Breast (tissue), 4 donors: ENCODE results near the genes MBD3L3, INSR and CLEC4G.

DNA sequence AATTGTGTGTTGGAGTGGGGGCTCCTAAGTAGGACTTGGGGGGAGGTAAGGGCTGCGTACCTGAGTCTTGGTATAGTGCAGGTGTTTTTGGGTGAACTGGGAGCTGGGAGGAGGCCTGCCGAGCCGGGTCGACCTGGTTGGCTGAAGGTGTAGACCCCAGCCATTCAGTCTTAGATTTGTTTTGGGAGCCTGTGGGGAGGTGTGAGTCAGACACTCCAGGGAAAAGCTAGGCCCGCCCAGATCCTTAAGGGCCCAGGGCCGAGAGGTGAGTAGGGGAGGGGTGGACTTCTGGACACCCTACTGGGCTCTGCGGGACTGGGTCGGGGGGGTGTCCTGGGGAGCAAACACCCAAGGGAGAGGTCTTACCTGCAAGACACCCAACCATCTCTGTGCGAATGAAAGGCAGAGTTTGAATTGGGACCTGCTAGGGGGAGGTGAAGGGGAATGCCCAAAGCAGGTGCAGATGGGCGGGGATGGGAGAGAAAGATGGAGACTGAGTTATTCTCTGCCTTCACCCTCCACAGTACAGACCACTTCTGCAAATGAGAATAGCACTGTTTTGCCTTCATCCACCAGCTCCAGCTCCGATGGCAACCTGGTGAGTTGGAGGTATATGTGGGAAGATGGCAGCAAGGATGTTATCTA lies 1.1 kb downstream of the CRB3 start:
- PRO-cap, 3 experiments = no peak in any of the 3 experiments
- RRBS = no CpG with 5 or more reads among the region's 11 CpGs

DNA sequence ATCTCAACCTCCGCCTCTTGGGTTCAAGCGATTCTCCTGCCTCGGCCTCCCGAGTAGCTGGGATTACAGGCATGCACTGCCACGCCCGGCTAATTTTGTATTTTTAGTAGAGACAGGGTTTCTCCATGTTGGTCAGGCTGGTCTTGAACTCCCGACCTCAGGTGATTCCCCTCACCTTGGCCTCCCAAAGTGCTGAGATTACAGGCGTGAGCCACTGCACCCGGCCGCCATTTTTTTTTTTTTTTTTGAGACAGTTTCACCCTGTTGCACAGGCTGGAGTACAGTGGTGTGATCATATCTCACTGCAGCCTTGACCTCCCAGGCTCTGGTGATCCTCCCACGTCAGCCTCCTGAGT lies 3.2 kb upstream of the TUBB4A start:
- PRO-cap, 3 experiments = no peak in any of the 3 experiments
- RRBS = no CpG with 5 or more reads among the region's 11 CpGs

DNA sequence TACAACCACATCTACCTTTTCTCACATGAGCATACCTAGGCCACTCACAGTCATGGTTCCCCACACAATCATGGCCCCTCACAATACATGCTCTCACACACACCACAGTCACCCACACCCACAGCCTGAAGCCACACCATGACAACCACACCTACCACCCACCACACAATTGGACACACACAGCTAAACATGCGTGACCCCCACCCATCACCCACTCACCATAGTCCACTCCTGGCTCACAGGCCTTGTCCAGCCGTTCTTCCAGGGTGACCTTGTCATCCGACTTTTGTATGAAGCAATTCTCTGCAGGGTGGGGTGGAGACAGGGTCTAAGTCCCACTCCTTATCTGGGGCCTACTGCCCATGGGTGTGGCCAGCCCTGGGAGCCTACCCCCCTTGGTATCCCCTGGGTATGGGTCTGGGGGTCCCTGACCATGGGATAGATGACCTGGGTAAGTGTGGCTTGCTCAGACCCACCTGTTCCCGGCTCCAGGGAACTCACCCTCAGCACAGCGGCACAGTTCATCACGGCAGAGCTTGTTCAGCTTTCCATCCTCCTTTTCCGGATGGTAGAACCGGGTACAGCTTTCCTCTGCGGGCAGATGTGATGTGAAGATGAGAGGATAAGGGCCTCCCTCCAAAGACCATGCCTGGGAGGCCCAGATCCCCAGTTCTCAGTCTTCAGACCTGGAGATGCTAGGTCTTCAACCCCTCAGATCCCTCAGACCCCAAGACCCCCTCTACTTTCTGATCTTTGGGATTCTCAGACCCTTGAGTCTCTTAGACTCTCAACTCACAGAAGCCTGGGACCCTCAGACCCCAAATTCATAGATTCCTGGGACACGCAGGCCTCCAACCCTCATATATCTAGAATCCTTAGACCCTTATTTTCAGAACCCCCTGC lies 9.2 kb upstream of the TNFSF14 start:
- PRO-cap, 3 experiments = no peak in any of the 3 experiments
- RRBS = 91% methylated on average over 3 of the region's 10 CpGs

GRCh38 chr19:6690379-6690891 lies 20.5 kb upstream of the TNFSF14 start:
- PRO-cap, 3 experiments = no peak in any of the 3 experiments
- RRBS = no CpG with 5 or more reads among the region's 10 CpGs

DNA sequence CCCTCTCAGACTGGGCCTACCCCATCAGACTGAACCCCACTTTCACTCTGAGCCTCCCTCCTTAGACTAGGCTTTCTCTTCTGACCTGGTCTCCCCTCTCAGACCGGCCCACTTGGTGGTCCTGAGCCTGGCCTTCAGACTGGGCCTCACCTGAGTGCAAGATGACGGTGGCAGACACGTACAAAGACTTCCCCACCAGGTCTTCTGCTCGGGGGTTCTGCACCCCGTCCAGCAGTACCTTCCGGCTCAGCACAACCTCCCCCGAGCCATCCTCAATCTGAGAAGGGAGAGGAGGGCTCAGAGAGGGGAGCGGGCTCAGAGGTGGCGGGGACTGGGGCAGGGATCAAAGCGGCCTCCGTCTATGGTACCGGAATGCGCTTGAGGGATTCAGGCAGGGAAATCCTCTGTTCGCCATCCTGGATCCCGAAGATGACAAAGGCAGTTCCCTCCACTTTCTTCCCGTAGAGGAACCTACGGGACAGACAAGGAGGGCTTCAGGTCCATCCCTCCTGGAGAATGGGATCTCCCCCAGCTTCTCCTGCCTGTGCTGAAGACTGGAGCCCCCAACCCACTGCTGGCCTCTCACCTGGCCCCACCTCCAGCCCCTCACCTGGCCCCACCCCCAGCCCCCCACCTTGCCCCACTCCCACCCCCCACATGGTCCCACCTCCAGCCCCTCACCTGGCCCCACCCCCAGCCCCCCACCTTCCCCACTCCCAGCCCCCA lies 7.2 kb downstream of the C3 start:
- PRO-cap, 3 experiments = no peak in any of the 3 experiments
- RRBS = no CpG with 5 or more reads among the region's 17 CpGs

GRCh38 chr19:6722227-6722881 lies 1.9 kb upstream of the C3 start:
- PRO-cap, 3 experiments = no peak in any of the 3 experiments
- RRBS = no CpG with 5 or more reads among the region's 7 CpGs

DNA sequence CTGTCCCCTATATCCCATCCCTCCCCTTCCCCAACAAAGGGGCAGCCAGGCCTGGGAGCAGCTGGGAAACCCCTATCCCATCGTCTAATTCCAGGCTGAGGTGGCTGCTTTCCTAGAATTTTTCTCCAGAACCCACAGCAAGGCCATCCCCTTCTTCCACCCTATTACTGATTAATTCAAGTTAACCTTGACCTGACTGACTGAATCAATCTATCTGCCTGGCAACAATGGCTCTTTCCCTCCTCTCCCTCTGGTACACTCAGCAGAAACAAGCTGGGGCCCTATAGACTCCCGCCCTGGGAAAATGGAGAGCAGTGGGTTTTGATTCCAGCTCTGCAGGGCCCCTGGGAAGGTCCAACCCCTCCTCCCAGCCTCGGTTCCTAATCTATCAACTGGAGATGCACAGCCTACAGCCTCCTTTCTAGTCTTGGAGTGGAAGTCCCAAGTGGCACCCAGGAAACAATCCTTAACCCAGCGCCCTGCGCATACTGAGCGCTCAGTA lies 5.0 kb upstream of the C3 start:
- PRO-cap, 3 experiments = no peak in any of the 3 experiments
- RRBS = no CpG with 5 or more reads among the region's 6 CpGs

DNA sequence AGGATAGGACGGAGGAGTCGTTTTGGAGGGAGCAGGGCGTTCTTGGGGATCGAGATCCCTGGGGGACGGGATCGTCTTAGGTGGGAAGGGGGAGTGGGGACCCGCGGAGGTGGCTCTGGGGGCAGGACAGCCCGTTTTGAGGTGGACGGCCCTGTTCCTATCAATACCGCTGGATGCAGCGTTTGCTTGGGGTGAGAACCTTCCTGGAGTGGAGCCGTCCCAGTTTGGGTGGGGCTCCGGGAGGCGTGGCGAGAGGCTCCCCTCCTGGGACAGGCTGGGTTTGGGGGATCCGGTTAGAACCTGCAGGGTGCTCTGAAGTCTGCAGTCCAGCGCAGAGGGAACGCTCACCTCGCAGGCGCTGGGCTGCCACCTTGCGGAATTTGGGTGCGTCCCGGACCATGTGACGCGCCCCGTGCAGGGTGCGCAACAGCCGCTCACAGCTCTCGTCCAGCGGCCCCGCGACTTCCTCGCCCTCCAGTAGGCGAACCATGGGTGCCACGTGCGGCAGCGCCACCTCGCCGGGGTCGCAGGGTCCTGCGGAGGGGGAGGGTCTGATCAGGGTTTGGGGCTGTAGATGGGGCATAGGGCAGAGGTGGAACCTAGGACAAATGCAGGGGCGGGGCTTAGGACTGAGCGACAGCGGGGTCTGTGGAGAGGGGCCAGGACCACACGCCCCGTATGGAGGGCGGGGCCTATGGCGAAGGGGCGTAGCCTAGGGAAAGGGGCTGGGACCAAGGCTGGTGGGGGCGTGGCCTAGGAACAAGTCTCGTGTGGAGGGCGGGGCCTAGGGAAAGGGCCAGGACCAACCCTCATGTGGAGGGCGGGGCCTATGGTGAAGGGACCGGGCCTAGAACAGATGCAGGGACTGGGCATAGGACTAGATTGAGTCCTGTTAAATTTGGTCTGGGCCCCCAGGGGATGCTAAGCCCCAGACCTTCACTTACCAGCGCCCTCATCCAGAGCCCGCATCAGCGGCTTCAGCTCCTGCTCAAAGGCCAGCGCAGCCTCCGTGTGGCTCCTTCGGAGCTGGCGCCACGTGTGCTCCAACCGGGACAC lies 13.8 kb downstream of the SH2D3A start:
- PRO-cap, 3 experiments = no peak in any of the 3 experiments
- RRBS = 11% methylated on average over 11 of the region's 64 CpGs

GRCh38 chr19:6760509-6761313 lies 6.5 kb downstream of the SH2D3A start:
- PRO-cap, 3 experiments = no peak in any of the 3 experiments
- RRBS = 100% methylated on average over 1 of the region's 22 CpGs

DNA sequence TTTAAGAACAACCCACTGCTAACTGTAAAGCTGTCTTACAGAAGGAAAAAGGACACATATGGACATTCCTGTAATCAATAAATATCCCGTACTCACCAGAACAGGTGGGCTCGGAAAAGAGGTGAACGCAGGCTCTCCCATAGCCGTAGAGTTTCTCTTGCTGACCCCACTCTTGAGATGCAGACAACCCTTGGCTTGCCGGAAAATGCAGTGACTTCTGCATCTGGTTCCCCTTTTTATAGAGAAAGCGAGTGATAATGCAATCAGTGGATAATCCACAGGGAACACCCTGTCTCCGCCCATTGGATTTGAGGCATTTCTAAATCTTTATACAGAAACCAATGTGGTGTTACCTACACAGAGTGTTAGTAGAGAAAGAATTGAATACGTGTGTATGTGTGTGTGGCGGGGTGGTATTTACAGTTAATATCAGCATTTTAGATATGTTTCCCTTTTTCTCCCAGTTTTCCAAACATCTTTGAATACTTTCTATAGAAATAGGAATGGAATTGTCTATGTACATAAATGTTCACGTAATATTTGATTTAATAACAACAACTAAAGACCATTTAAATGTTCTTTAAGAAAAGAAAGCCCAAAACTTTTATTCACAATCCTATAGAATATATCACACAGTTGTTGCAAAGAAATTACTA lies at the start of gene MBD3L3:
Gene MBD3L3 (minus strand): TSS at position 212 of the 656 bp plus-strand sequence.
- PRO-cap, 3 experiments = no peak in any of the 3 experiments
- RRBS = no CpG with 5 or more reads among the region's 10 CpGs

DNA sequence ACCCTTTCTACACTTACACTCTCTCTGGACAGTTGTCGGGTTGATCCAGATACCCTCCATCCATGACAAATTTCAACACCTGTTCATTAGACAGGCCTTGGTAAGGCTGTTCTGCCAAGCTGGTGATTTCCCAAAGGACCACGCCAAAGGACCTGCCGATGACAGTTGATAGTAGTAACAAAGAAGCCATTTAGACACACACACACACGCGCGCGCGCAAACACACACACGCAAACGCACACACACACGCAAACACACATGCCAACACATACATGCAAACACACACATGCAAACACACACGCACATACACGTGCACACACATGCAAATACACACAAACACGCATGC lies 49.9 kb downstream of the ZNF557 start:
- PRO-cap, 3 experiments = no peak in any of the 3 experiments
- RRBS = no CpG with 5 or more reads among the region's 14 CpGs

- PRO-cap, 3 experiments = no peak in any of the 3 experiments
- RRBS = no CpG with 5 or more reads among the region's 6 CpGs
Measured at GRCh38 chr19:7255497-7256011, 38.7 kb downstream of the INSR start.

DNA sequence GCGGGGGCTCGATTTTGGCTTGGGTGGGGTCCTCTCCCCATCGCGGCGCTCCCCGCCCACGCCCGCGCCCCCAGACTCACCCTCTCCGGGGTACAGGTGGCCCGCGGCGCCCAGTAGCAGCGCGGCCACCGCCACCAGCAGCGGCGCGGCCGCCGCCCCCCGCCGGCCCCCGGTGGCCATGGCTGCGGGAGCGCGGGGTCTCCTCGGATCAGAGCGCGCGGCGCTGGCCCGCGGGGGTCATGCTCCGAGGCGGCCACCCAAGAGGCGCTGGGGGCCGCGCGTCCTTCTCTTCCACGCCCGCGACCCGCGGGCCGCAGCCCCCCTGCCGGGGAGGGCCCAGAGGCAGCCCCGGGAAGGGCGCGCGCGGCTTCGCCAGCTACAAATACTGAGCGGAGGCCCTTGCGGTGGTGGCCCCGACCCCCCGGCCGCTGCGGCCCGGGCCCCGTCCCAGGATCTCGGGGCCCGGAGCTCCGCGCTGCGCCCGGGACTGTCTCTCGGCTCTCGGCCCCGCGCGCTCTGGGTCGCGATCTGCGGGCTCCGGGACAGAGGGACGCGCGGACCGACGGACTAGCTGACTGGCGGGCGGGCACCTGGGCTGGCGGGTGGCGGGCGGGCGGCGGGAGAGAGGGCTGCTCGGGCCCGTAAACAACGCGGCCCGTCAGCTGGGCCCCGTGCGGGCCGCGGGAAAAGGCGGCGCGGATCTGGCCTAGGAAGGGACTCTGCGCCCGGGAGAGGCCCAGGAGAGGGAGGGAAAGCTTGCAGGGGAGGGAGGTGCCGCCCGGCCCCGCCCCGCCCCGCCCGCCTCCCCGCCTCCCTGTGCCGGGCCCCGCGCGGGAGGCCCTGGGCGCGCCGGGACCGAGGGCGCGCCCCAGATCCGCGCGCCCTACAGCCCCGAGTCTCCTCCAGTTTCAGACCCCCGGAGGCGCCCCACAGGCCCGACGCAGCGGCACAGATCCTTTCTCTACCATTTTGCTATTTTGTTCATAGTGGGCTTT lies at the start of gene INSR:
Gene INSR (minus strand): TSS at position 703 of the 995 bp plus-strand sequence.
- PRO-cap, 3 experiments = peak in 3 of 3 experiments; most common plus-strand start position 817 of the sequence (in 1); most common minus-strand start position 703 of the sequence (in 3)
- RRBS = 2% methylated on average over 42 of the region's 128 CpGs

DNA sequence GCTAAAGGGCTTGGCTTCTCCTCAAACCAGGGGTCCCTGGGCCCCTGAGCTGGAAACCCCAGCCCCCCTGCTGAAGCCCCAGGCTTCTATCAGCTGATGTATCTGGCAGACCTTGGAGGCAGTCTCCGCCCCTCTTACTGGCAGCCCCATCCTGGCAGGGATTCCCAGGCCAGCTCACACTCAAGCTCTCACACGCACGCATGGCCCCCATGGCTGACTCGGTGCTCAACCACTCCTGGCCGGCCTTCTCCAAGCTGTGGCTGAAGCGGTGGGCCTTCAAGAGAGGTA lies 6.6 kb downstream of the ARHGEF18 start:
- PRO-cap, 3 experiments = no peak in any of the 3 experiments
- RRBS = no CpG with 5 or more reads among the region's 6 CpGs

GRCh38 chr19:7516879-7517367 lies 1.0 kb downstream of the ZNF358 start:
- PRO-cap, 3 experiments = no peak in any of the 3 experiments
- RRBS = no CpG with 5 or more reads among the region's 6 CpGs

DNA sequence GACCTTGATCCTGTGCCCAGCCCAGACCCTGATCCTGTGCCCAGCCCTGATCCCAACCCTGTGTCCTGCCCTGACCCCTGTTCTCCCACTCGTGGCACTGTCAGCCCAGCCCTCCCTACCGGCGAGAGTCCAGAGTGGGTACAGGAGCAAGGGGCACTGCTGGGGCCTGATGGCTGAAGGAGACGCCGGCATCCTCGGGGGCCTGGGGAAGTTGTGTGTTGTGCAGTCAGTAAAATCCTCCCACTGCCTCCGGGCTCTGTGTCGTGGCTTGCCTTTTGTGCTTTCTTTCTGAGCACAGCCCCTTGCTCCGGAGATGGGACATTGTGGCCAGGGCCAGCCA lies 1.7 kb upstream of the MCOLN1 start:
- PRO-cap, 3 experiments = no peak in any of the 3 experiments
- RRBS = 60% methylated on average over 8 of the region's 9 CpGs

- PRO-cap, 3 experiments = no peak in any of the 3 experiments
- RRBS = no CpG with 5 or more reads among the region's 28 CpGs
Measured at GRCh38 chr19:7541068-7541671, 5.7 kb downstream of the PNPLA6 start.

GRCh38 chr19:7615554-7615764 lies 13.9 kb downstream of the XAB2 start:
- PRO-cap, 3 experiments = no peak in any of the 3 experiments
- RRBS = 64% methylated on average over 8 of the region's 20 CpGs

DNA sequence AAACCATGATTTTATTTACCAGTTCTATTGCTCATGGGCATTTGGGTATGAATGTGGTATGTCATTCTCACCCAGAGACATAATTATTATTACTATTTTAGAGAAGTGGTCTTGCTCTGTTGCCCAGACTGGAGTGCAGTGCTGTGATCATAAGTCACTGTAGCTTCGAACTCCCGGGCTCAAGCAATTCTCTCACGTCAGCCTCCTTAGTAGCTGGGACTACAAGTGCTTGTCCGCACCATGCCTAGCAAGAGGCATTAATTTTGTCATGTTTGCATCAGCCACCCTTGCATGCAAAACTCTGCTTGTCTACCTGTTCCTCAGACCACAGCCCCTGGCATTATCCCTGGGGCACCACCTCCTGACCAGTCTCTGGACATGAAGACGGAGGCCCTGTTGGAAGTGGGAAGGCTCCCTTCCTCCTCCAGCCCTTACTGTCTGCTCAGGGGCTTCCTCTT lies 298 bp upstream of the RETN start:
- PRO-cap, 3 experiments = no peak in any of the 3 experiments
- RRBS = no CpG with 5 or more reads among the region's 5 CpGs

GRCh38 chr19:7731867-7732366 lies at the start of gene CLEC4G:
Gene CLEC4G (minus strand): TSS chr19:7732110.
- PRO-cap, 3 experiments = no peak in any of the 3 experiments
- RRBS = no CpG with 5 or more reads among the region's 11 CpGs